SJSA1 (cell line): ENCODE measurements around a stretch of chr14.

- RAMPAGE, long total RNA: no peak
These were observed 13.0 kb downstream of the MTA1 start for GRCh38 chr14:105432589-105433128.

DNA sequence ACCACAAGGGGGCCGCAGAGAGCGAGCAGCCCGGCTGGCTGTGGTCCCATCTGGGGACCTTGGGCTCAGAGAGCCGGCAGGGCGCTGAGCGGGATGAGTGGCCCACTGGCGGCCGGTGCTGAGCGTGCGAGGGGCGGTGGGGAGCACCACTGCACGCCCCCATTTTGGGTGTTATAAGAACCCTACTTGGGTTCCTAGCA lies 25.9 kb upstream of the CRIP2 start:
- RAMPAGE, long total RNA: no peak

- RAMPAGE, long total RNA: no peak
These were observed 807 bp upstream of the CRIP2 start for GRCh38 chr14:105473590-105474437.

DNA sequence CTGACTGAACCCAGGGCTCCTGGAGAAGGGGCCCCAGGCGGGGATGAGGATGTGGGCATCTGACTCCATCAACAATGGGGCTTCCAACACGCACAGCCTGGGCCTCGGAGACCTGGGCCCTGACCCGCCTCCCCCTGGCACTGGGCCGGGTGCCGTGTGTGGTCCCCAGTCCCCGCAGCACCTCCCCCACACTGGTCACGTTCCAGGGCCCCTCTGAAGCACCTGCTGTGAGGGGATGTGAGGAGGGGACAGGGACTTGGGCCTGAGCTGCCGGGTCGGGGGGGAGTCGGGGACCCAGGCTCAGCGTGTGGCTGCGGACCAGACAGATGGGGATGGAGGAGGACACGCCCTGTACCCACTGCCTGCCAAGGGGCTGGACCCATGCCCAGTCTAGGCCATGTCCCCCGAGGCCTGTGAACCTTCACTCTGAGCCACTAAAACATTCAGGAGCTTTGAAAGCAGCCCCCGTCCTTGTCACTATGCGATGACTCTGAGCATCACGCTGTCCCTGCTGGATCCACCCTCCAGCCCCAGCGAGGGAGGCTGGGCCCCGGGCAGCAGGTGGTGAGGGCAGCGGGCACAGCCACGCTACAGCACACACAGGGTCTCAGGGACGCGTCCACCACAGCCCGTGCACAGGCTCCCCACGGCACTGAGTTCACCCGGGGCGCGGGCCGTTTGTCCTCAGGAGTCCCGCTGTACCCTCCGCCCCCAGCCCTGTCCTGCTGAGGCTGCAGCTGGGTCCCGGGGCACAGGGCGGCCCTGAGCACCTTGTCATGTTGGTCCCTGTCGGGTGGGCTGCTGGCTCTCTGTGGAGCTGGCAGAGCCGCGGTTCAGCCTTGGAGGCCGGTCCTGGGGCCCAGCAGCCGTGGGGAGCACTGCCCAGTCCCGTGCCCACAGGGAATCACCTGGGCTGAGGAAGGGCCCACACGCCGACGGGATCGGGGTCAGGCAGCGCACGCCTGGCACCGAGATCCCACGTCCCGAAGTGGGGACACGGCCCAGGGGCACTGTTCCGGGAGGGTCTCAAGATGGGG lies 46.0 kb downstream of the TMEM121 start:
- RAMPAGE, long total RNA: no peak

DNA sequence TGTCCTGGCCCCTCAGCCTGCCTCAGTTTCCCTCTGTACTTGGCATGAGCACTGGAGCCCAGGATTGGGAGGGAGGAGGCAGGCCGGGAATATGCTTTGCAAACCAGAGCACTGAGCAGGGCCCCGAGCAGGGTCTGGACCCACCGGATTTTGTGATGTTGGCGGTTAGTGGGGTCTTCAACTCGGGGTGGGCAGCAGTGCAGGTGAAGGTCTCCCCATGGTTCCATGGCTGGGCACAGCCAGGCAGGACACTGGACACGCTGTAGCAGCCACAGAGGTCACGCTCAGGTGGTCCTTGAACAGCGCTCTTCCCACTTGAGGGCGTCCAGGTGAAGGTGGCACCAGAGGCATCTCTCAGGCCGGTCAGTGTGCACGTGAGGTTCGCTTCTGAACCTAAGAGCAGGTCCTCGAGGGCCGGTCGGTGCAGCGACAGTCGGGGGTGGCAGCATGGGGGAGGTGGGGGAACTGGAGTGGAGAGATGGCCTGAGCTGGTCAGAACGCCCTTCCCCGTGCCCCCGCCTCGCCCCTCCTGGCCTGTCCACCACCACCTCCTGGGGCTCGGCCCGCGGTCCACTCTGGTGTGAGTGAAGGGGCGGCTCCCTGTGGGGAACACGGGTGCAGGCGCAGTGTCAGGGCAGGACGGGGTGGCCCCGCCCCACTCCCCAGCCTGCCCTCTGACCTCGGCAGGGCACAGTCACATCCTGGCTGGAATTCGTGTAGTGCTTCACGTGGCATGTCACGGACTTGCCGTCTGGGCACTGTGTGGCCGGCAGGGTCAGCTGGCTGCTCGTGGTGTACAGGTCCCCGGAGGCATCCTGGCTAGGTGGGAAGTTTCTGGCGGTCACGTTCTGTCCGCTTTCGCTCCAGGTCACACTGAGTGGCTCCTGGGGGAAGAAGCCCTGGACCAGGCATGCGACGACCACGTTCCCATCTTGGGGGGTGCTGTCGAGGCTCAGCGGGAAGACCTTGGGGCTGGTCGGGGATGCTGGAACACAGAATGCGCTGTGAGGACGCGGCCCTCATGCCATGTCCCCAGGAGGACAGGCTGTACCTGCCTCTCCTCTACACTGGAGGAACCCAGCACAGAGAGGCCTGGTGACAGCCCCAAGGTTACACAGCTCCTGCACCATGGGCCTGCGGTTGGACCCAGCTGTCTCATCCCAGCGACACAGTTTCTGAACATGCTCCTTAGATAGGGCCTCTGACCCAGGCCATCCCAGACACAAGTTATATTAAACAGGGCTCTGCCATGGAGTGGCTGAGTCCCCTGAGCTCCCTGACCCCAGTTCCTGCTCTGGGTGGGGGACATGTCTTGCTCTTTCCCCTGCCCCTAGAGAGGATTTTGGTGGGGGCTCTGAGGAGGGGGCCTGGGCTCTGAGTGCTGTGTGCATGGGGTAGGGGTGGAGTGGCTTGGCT lies 61.5 kb downstream of the TMEM121 start:
- RAMPAGE, long total RNA: no peak

DNA sequence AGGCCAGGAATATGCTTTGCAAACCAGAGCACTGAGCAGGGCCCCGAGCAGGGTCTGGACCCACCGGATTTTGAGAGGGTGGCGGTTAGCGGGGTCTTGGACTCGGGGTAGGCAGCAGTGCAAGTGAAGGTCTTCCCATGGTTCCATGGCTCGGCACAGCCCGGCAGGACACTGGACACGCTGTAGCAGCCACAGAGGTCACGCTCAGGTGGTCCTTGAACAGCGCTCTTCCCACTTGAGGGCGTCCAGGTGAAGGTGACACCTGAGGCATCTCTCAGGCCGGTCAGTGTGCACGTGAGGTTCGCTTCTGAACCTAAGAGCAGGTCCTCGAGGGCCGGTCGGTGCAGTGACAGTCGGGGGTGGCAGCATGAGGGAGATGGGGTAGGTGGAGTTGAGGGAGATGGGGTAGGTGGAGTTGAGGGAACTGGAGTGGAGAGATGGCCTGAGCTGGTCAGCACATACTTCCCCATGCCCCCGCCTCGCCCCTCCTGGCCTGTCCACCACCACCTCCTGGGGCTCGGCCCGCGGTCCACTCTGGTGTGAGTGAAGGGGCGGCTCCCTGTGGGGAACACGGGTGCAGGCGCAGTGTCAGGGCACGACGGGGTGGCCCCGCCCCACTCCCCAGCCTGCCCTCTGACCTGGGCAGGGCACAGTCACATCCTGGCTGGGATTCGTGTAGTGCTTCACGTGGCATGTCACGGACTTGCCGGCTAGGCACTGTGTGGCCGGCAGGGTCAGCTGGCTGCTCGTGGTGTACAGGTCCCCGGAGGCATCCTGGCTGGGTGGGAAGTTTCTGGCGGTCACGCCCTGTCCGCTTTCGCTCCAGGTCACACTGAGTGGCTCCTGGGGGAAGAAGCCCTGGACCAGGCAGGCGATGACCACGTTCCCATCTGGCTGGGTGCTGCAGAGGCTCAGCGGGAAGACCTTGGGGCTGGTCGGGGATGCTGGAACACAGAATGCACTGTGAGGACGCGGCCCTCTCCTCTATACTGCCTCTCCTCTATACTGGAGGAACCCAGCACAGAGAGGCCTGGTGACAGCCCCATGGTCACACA lies 181.7 kb downstream of the TMEM121 start:
- RAMPAGE, long total RNA: no peak

GRCh38 chr14:105855322-105856460 lies 329.3 kb downstream of the TMEM121 start:
- RAMPAGE, long total RNA: no peak

DNA sequence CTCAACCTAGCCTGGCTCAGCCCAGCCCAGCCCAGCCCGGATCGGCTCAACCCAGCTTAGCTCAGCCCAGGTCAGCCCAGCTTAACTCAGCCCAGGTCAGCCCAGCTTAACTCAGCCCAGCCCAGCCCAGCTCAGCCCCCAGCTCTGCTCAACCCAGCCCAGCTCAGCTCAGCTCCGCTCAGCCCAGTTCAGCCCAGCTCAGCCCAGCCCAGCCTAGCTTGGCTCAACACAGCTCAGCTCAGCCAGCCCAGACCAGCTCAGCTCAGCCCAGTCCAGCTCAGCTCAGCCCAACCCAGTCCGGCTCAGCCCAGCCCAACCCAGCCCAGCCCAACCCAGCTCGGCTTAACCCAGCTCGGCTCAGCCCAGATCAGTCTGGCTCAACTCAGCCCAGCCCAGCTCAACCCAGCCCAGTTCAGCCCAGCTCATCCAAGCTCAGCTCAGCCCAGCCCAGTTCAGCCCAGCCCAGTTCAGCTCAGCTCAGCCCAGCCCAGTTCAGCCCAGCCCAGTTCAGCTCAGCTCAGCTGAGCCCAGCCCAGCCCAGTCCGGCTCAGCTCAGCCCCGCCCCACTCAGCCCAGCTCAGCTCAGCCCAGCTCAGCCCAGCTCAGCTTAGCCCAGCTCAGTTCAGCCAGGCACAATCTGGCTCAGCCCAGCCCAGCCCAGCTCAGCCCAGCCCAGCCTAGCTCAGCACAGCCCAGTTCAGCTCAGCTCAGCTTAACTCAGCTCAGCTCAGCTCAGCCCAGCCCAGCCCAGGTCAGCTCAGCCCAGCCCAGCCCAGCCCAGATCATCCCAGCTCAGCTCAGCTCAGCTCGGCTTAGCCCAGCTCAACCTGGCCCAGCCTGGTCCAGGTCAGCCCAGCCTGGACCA lies 331.7 kb downstream of the TMEM121 start:
- RAMPAGE, long total RNA: no peak

- RAMPAGE, long total RNA: no peak
These were observed 388.2 kb downstream of the TMEM121 start for GRCh38 chr14:105914549-105914977.

DNA sequence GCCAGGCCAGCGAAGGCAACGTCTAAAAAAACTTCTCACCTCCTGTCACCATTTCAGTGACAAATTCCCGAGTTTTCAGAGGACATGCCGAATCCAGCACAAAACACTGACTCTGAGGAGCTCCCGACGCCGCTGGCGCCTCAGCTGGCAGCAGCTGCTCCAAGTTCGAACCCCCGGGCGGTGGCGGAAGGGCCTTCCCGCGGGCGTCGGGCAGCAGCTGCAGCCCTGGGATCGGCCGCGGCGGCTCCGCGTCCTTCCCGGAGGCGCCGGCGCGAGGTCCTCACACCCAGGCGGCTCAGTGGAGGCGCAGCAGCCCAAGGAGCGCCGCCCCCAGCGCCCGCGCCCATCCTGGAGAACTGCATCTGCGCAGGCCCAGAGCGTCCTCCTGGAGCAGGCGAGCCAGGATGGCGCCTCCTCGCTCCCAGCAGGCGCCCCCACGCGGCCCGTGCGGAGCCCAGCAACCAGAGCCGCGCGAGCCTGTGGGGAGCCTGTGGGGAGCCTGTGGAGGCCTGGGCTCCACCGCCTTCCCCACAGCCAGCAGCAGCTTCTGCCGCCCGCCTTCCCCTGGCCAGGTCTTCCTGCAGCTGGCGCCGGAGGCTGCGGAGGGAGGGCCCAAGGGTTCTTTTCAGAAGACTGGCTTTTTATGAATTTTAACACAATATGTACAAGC lies 872.5 kb downstream of the TMEM121 start:
- RAMPAGE, long total RNA: no peak

GRCh38 chr14:106482264-106482826 lies 956.0 kb downstream of the TMEM121 start:
- RAMPAGE, long total RNA: no peak

- RAMPAGE, long total RNA: no peak
These were observed 1031.0 kb downstream of the TMEM121 start for GRCh38 chr14:106557290-106557795.

- RAMPAGE, long total RNA: no peak
These were observed 1101.1 kb downstream of the TMEM121 start for GRCh38 chr14:106627488-106627822.

GRCh38 chr14:106643530-106643835 lies 1117.1 kb downstream of the TMEM121 start:
- RAMPAGE, long total RNA: no peak

DNA sequence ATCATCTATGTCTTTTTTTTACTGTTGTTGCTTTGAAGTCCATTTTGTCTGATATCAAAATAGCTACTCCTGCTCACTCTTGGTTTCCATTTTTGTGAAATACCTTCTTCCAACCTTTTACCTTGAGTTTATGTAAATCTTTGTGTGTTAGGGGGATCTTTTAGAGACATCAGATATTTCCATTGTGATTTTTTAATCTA lies 1320.2 kb downstream of the TMEM121 start:
- RAMPAGE, long total RNA: no peak